Colon Carcinoma Metastatic in the Brain (tissue), 2 donors: ENCODE measurements around a stretch of chr14.

DNA sequence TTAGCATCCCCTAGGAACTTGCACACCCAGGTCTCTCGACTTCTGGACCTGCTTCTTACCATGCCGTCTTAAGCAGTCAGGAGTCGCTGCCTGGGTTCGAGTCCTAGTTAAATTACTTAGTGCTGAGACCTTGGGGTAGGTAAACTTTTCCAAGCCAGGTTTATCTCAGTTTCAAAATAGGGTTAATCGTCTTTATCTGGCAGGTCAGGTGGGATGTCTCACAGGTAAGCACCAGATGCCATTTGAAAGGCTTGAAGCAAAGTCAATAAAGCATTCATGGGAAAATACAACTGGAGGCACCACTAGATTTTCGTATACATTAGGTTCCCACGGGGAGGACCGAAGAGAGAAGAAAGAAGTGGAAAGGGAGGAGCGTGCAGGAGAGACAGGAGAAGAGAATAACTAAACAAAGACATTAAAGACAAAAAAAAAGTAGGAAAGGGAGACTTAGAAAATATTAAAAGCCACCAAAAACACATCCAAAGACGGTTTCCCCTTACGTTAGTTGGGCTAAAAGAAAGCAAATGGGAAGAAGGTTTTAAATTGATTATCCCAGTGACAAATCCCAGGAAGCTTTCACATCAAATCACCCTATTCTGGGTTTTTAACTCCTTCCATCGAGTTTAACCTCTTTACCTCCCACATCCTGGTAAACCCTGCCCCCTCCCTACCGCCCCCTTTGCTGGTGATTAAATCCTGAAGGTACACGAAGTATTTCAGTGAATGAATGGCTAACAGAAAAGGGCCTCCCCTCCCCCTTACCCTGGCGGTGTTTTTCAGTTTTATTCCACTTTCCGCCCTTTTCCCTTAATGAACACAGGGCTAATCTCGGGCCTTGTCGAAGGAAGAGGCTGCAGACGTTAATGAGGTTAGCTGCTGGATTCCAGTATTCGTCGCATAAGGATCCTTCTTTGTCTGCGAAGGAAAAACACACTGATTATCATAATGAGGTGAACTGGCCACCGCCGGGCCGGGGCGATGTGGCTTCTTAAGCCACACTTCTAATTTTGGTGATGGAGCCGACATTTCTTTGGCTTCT, 71.5 kb downstream of the RTL1 start:
- PRO-cap, 2 experiments, result no peak in any of the 2 experiments

- PRO-cap, 2 experiments, result no peak in any of the 2 experiments
Observed at GRCh38 chr14:100943164-100943623, 39.7 kb upstream of the RTL1 start.

DNA sequence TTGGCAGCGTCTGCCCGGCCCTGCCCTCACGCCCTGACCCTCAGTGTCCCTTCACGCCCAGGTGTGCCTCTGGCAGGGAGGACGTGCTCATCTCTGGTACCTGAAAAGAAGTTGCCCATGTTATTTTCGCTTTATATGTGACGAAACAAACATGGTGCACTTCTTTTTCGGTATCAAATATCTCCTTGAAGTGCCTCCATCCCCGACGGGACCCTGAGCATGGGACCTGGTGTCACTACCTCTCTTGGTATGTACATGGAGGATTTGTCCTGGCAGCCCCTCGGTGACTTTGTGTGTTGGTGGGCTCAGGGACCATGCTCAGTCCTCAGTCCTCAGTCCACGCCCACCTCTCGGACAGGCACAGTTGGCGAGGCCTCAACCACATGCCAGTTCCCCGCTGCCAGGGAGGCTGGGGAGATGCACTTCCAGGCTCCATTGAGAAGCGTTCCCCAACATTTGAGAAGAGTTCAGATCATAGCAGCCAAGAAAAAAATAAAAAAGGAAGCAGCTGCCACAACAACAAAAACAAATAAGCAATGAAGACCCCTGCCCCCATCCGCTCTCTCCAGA, 130.2 kb upstream of the RTL1 start:
- PRO-cap, 2 experiments, result no peak in any of the 2 experiments

DNA sequence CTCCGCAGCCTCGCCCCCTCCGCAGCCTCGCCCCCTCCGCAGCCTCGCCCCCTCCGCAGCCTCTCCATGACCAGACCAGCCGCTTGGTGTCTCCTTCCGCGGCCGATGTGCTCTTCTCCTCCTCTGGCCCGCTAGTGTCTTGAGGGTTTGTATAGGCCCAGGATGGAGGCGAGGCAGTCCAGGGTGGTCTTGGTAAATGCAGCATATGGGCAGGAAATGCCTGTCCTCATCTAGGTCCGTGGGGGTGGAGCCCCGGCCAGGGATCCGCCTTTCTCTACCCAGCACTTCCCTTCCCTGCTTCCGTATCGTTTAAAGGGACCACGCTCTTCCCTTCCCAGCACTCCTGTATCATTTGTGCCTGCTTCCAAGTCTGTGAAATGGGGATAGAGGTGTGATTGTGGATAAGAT, 326.6 kb upstream of the RTL1 start:
- PRO-cap, 2 experiments, result no peak in any of the 2 experiments

DNA sequence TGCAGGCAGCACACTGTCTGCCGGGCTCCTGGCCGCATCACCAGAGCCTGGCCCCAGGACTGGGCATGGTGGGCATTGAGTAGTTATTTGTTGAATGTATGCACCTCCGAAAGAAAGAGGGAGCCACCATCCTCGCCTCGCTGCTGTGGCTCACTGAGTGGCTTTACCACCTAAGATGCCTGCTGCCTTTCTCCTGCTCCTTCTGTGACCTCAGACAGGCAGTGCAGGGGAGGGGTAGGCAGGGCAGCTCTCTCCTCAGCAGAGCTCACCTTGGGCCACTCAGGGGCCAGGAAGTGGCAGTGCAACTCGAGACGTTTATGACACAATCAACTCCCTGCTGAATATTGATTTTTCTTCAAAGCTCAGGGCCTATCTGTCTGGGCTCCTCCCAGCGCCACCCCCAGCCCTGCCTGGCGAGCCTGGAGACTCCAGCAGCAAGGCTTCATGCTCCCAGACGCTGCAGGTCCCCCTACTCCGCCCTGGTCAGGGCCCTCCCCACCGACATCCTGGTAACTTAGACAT, 284.5 kb upstream of the PPP2R5C start:
- PRO-cap, 2 experiments, result peak in 2 of 2 experiments; most common plus-strand start position 403 of the sequence (in 2); most common minus-strand start position 206 of the sequence (in 2)

DNA sequence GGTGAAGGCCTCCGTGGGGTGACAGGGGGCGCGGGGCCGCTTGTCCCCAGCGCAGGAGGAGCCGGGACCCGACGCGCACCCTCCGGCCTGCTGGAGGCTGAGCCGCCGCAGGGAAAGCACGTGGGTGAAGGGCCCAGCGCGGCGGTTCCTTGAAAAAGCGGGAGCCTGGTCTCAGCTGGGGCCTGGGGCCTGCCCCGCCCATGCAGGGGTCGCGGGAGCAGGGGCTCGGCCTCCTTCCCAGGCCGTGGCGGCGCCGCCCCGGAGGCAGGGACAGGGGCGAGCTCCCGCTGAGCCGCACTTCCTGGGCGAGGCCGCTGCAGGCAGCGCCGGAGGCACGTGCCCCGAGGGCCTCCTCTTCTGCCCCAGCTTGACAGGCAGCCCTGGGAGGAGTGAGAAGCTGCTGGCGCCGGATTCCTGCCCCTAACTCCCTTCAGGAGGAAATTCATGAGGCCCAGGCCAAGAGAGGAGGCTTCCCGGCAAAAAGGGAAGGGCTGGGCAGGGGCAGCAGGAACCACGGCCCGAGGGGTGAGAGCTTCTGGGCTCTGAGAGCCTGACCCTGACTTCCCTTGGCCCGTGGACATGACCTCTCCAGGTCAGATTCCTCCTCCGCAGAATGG, 55.4 kb upstream of the PPP2R5C start:
- PRO-cap, 2 experiments, result peak in 1 of 2 experiments; most common plus-strand start position 373 of the sequence (in 1); most common minus-strand start position 261 of the sequence (in 1)

- PRO-cap, 2 experiments, result no peak in any of the 2 experiments
Observed at GRCh38 chr14:101713414-101714026, 48.0 kb upstream of the PPP2R5C start.

GRCh38 chr14:101773394-101774343, 12.2 kb downstream of the PPP2R5C start:
- PRO-cap, 2 experiments, result no peak in any of the 2 experiments

- PRO-cap, 2 experiments, result peak in 2 of 2 experiments; most common plus-strand start chr14:101809835 (in 2); most common minus-strand start chr14:101810300 (in 2)
Observed at GRCh38 chr14:101809339-101810663, 48.3 kb downstream of the PPP2R5C start.

- PRO-cap, 2 experiments, result no peak in any of the 2 experiments
Observed at GRCh38 chr14:101835979-101836624, 74.6 kb downstream of the PPP2R5C start.

DNA sequence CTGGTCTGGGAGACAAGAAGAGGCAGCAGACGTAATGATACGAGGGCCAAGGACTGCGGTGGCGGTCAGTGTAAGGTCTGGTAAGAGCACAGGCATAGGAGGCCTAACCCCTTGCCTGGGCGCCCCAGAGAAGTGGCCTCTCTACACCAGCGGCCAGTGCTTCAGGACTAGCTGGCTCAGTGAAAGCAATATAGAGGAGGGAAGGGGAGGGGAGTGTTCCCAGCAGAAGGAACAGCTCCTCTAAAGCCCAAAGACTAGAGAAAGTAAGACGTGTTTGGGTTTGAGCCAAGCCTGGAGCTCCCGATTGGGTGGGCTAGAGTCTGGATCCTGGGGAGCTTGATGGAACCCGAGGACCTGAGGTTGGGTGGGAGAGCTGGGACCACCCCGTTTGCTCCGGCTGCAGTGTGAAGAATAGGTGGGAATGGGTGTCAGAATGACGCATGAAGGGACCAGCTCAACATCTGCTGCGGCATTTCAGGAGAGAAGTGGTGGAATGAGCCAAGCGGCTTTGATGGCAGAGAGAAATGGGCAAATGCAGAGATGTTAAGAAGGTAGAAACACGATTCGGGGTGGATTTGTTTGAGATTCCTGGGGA, 99.8 kb upstream of the DYNC1H1 start:
- PRO-cap, 2 experiments, result no peak in any of the 2 experiments

DNA sequence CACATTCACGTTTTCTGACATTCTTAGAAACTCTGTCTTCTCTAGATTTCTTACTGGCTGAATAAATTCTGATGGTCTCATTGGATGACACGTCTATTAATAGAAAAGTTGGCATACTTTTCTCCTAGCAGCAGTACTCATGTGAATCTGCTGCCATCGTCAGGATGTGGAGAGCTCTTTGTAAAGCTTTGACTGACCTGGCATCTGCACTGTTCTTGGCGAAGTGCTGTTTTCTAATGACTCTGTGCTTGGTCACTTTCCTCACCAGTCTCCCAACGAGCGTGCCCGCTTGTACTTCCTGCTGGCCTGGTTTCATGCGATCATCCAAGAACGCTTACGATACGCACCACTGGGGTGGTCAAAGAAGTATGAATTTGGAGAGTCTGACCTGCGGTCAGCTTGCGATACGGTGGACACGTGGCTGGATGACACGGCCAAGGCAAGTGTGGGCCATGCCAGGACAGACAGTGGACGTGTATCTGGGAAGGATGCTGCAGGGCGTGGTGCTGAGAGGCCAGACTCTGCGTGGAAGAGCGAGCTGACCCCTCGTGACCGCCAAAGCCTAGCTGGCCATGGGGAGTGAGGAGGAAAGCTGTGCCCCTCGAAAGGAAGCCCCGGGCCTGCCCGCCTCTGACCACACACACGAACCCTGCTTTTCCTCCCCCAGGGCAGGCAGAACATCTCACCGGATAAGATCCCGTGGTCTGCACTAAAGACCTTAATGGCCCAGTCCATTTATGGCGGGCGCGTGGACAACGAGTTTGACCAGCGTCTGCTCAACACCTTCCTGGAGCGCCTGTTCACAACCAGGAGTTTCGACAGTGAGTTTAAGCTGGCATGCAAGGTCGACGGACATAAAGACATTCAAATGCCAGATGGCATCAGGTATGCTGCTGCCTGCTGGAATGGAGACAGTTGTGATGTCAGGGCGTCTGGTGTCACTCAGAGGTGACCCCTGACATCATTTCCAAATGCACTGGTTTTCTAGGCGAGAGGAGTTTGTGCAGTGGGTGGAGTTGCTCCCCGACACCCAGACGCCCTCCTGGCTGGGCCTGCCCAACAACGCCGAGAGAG, 42.9 kb downstream of the HSP90AA1 start:
- PRO-cap, 2 experiments, result no peak in any of the 2 experiments

GRCh38 chr14:102048346-102048918, 38.4 kb downstream of the HSP90AA1 start:
- PRO-cap, 2 experiments, result no peak in any of the 2 experiments

DNA sequence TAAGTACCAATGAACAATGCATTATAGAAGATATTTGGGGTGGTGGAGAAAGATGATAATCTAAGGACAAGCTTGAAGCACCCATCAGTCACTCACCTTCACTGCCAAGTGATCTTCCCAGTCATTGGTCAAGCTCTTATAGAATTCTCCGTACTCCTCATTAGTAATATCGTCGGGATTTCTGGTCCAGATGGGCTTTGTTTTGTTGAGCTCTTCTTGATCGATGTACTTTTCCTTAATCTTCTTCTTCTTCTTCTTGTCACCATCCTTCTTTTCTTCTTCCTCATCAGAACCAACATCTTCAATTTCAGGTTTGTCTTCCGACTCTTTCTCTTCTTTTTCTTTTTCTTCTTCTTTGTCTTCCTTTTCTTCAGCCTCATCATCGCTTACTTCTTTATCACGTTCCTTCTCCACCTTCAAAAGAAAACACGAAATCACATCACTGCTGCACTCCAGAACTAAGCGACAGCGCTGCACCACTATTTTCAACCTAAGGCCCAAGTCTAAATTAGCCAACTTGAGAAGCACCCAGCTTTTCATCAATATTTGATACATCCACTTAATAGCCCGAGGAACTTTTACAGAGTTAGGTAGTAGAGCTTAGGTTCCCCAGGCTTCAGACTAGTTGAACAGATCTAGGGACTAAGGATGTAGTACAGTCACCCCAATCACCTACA, 2.1 kb downstream of the HSP90AA1 start:
- PRO-cap, 2 experiments, result no peak in any of the 2 experiments

- PRO-cap, 2 experiments, result peak in 2 of 2 experiments; most common plus-strand start chr14:102085737 (in 2); most common minus-strand start chr14:102085648 (in 1)
Observed at GRCh38 chr14:102085262-102086238, 1.3 kb downstream of the HSP90AA1 start.

DNA sequence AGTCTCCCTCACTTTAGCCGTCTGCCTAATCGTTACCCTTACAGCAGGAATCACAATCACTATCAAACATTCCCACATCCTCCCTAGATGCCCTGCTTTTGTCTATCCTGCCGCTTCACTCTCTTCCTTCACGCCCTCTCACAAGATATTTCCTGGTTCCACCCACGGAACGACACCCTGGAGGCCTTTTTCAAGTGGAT, 58.9 kb downstream of the MOK start:
- PRO-cap, 2 experiments, result no peak in any of the 2 experiments

DNA sequence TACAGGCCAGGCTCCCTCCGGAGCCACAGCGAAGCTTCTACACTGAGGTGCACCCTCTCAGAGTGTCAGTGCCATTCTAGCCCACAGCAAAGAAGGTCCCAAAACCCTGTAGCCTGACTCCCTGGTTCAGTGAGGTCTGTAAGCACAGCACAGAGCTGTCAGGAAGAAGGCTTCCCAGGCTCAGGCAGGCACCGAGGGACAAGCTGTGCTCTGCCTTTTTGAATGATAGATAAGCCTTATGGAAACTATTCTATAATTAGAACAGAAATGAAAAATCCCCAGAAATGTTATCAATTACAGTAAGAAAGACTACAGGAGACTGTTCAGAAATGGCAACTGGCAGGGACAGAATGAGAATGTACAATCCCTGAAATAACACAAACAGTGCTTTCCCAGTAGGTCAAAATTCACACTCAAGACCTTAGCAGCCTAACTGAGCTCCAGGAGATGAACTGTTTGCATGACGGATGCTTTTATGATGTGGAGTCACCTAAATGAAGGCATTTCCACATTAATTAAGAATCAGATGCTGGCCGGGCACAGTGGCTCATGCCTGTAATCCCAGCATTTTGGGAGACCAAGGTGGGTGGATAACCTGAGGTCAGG, 40.0 kb downstream of the MOK start:
- PRO-cap, 2 experiments, result no peak in any of the 2 experiments

DNA sequence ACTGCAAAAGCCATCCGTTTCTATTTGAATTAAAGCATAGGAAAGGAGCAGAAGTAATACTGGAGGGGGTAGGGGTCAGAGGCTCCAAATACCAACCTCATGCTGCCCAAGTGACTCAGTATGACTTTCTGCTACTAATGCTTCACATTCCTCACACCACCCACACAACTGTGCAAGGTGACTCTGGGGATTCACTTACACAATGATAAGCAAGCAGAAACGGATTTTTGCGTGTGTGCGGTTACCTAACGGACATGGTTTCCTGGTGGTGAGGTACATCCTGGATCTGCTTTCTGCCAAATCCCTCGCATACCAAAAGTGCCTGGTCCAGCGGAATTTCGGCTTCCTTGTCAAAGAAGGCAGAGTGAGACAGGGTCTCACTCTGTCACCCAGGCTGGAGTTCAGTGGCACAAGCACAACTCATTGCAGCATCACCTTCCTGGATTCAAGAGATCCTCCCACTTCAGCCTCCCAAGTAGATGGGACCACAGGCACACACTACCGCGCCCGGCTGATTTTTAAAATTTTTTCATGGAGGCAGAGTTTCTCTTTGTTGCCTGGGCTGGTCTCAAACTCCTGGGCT, 25.0 kb downstream of the MOK start:
- PRO-cap, 2 experiments, result no peak in any of the 2 experiments

GRCh38 chr14:102316689-102317767, 2.5 kb upstream of the ZNF839 start:
- PRO-cap, 2 experiments, result peak in 1 of 2 experiments; most common plus-strand start chr14:102317215 (in 1); most common minus-strand start chr14:102316987 (in 1)

DNA sequence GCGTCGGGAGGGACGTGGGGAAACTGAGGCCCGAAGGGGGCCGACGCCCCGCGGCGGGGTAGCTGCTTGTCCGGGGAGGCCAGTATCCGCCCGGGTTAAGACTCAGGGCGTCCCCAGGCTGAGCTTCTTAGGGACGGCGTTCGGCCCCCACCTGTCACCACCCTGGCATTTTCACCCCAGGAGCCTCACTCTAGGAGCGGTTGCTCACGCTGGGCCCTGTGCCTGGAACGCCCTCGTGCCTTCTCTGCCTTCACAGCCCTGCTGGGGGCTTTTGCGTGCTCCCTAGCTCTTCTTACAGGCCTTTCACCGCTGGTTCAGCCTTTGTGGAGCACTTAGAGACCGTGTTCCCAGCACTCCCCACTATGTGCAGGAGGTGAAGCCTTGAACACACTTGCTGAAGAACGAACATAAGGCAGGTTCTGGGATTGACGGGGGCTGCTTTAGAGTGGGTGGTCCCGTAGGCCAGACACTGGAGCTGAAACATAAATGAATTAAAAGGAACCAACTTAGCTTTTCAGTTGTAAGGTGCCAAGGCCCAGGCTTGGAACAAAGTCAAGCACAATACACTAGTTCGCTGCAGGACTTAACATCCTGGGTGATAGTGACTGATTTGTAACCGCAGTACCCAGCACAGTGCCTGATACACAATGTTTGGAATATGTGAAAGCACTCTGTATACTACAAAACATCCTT, 659 bp downstream of the ZNF839 start:
- PRO-cap, 2 experiments, result no peak in any of the 2 experiments